SK-N-DZ (cell line): ENCODE measurements around the genes CORO7 and ROGDI.

DNA sequence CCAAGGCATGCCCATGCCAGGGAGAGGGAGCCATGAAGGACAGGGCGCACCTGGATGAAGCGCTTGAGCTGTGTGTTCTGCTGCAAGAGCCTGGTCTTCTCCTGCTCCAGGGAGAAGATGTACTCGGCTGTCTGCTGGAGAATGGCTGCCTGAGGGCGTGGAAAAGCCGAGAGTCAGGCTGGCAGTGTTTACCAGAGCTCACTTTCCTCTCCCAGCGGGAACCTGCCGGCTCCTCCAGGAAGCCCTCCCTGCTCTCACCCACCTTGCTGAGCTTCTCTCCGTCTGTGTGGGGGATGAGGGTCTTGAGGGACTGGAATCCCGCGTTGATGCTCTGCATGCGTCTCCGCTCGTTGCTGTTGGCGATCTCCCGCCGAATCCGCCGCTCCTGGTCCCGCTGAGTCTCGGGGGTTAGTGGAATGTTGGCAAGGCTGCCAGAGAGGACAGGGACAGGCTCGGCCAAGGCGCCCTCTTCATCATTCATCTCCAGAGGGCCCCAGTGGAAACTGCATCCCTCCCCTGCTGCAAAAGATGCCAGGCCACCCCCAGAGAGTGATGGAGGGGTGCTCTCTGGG lies 10.5 kb downstream of the TFAP4 start:
RAMPAGE:
- cytosol, long total RNA, result no peak
- nucleus, long total RNA, result no peak

DNA sequence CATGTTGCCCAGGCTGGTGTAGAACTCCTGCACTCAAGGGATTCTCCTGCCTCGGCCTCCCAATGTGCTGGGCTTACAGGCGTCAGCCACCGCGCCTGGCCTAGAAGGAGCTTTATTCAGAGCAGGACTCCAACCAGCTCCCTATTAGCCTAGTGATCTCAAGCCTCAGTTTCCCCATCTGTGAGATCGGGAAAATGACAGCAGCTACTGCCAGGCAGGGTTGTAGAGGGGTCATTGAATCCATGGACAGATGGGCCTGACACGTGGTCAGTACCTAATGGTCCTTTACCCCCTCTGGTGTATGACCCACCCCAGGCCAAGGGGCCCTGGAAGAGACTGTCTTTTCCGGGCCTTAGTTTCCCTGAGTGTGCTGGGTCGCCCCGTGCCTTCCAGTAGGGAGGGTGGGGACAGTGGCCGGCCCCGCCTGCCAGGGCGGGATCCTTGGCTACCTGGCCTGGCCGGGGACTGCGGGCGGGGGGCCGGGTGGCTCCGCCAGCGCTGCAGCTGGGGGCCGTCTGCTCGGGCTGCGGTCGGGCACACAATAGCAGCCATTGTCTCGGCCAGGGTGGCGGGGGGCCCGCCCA lies 11.3 kb downstream of the GLIS2 start:
RAMPAGE:
- cytosol, long total RNA, result no peak
- nucleus, long total RNA, result no peak

RAMPAGE:
- cytosol, long total RNA, result no peak
- nucleus, long total RNA, result no peak
These were observed 10.1 kb downstream of the PAM16 start for GRCh38 chr16:4340824-4341624.

RAMPAGE:
- cytosol, long total RNA, result no peak
- nucleus, long total RNA, result no peak
These were observed 2.9 kb upstream of the PAM16 start for GRCh38 chr16:4354040-4354439.

DNA sequence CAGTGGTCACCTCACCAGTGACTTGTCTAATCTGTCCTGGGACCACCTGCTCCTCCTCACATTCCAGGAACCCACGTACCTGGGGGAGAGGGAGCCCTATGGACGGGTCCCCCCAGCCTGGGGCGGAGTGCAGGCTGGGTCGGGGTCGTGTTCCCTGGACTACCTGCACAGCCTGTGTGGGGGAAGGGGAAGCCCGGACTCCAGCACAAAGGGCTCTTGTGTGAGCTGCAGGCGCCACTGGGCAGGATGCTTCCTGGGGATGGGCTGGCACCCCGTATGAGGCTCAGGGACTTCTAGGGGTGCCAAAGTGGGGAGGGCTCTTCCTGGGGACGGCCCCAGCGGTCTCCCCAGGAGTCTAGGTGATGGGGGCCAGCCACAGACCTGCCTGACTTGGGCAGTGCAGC lies 7.4 kb downstream of the VASN start:
RAMPAGE:
- cytosol, long total RNA, result no peak
- nucleus, long total RNA, result no peak

RAMPAGE:
- cytosol, long total RNA, result no peak
- nucleus, long total RNA, result no peak
These were observed at the start of gene CORO7 for GRCh38 chr16:4416064-4416752. CORO7 (minus strand) TSS chr16:4416596.

RAMPAGE:
- cytosol, long total RNA, result no peak
- nucleus, long total RNA, result no peak
These were observed 478 bp upstream of the CORO7 start for GRCh38 chr16:4416753-4417395.

DNA sequence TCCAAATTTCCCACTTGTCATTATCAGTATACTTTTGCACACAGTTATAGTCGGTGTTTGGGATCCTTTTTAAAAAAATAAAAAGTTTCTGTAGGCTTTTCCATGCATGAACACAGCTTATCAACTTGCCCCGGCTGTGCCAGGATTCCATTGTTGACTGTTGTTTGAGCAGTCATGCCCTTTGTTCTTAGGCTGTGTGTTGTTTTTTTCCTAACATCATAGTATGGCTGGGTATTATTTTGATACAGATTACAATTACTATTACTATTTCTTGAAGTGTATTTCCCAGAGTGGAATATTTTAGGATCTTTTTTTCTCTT lies 25.0 kb downstream of the HMOX2 start:
RAMPAGE:
- cytosol, long total RNA, result no peak
- nucleus, long total RNA, result no peak

DNA sequence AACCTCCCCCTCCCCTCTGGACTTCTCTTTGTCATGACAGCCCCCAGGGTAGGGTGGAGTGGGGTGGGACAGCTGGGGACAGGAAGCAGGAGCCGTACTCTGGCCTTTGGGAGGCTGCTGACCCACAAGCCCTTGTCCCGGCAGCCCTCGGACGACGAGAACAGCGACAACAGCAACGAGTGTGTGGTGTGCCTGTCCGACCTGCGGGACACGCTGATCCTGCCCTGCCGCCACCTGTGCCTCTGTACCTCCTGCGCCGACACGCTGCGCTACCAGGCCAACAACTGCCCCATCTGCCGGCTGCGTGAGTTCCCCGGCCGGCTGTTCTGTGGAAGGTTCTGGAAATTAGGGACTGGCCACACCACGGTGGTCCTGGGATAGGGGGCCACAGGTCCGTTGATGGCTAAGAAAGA lies 20.0 kb upstream of the NUDT16L1 start:
RAMPAGE:
- cytosol, long total RNA, result no peak
- nucleus, long total RNA, result no peak

GRCh38 chr16:4677891-4678641 lies 15.3 kb upstream of the NUDT16L1 start:
RAMPAGE:
- cytosol, long total RNA, result no peak
- nucleus, long total RNA, result no peak

DNA sequence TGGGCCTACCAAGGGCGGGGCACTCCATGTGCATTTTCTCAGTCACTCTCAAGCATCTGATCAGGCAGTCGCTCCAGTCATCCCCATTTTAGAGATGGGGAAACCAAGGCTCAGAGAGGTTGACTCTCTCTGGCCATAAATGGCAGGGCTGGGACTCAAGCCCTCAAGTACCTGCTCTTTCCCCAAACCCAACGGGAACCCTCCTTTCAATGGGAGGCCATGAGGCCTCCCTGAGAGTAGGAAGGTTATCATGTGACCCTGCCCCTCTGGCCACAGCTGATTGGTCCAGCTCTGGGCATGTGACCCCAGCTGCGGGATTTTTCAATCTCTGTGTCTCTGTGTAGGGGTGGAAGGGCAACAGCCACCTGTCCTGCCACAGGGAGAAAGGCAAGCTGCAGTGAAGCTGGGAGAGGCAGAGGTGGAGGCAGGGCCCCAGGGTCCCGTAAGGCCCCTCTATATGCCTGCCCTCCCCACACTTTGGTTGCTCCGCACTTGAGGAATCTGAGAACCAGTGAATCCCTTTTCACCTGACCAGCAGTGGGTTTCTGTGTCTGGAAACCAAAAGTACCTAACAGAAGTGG lies 10.8 kb downstream of the DNAAF8 start:
RAMPAGE:
- cytosol, long total RNA, result no peak
- nucleus, long total RNA, result no peak

DNA sequence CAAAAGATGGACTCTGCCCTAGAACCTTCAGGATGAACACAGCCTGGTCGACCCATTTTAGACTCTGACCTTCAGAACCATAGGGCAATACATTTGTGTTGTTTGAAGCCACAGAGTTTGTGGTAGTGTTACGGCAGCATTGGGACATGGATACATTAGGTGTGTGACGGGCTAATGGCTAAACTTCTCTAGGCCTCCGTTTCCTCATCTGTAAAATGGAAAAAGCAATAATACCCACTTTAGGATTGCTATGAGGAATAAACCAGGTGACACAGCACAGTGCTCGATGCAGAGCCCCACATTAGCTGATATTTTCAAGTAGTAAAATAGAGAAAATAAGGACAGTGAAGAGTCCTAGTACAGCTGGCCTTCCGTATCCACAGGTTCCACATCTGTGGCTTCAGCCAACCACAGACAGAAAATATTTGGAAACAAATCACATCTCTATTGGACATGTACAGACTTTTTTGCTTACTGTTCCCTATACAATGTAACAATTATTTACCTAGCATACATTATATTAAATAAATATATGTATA lies 1.9 kb upstream of the SMIM22 start:
RAMPAGE:
- cytosol, long total RNA, result no peak
- nucleus, long total RNA, result no peak

DNA sequence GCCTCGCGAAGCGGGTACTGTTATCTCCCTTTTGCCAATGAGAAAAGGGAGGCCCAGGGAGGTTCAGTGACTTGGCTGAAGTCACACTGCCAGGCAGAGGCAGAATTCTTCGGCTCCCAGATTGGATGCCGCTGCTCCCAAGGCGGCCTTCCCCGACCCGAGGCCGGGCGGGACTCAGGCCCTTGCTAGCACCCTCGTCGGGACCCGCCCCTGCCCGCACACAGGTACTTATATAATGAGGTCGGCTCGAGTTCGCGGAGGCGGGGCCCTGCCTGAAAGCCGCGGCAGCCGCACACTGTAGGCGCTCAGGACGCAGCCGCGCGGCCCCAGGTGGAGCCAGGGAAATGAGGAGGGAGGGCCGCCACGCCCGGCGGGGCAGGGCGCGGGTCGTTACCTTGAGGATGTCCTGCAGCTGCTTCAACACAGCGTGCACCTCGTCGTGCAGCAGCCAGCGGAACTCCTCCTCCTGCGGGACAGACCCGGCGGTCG lies 401 bp downstream of the ROGDI start:
RAMPAGE:
- cytosol, long total RNA, result no peak
- nucleus, long total RNA, result no peak

DNA sequence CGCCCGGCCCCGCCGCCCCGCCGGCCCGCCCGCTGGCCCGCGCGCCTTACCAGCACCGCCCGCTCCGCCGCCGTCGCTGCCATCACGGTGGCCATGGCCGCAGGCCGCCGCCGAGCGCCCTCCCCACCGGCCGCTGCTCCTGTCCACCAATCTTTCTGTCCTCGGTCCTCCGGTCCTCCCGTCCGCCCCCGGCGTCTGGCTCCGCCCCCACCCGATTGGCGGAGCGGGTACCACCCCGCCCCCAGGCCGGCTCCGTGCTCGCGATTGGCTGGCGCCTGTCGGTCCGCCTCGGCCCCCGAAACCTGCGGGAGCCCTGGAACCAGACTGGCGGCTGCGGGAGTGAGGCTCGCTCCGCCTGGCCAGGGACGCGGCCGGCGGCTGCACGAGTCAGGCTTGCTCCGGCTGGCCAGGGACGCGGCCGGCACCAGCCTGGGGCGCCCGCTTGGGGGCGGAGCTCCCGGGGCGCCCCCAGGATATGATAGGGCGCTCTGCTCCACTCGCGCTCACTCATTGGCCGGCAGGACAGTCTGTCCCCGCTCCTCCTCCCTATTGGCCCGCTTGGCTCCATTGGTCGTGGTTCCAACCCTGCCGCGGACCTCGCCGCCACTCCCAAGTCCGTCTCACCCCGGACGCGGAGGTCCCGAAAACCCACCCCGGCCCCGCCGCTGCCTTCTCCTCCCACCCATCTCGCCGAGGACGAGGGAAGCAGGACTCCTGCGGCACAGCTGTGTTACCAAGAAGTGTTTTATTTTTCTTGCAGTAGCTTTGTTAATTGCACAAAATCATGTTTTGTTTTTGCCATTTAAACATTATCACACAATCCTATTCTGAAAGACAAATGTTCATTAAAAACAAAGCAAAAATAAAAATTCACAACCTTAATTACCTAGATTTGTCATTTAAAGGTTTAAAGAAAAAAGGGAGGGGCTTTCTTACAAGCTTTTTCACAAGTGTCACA lies at the start of gene ROGDI:
Gene ROGDI (minus strand): TSS at position 157 of the 958 bp plus-strand sequence.
RAMPAGE:
- cytosol, long total RNA, result no peak
- nucleus, long total RNA, result no peak

GRCh38 chr16:5098412-5098856 lies 839 bp upstream of the EEF2KMT start:
RAMPAGE:
- cytosol, long total RNA, result no peak
- nucleus, long total RNA, result no peak

DNA sequence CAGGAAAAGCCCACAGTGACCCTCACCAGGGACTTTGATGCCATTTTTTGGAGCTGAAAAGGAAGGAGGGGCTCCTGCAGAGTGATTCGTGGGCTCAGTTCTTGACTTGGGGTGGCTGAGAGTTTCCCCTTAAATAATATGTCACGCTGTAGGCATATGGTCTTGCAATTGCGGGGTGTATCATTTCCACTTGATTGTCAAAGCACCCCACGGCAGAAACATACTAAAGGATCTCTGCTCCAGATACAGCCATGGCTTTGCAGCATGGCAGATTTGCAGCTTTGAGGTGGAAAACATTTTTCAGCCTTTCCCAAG lies 1238.4 kb downstream of the TMEM114 start:
RAMPAGE:
- cytosol, long total RNA, result no peak
- nucleus, long total RNA, result no peak

GRCh38 chr16:8632453-8633457 lies 11.3 kb downstream of the METTL22 start:
RAMPAGE:
- cytosol, long total RNA, result no peak
- nucleus, long total RNA, result no peak

DNA sequence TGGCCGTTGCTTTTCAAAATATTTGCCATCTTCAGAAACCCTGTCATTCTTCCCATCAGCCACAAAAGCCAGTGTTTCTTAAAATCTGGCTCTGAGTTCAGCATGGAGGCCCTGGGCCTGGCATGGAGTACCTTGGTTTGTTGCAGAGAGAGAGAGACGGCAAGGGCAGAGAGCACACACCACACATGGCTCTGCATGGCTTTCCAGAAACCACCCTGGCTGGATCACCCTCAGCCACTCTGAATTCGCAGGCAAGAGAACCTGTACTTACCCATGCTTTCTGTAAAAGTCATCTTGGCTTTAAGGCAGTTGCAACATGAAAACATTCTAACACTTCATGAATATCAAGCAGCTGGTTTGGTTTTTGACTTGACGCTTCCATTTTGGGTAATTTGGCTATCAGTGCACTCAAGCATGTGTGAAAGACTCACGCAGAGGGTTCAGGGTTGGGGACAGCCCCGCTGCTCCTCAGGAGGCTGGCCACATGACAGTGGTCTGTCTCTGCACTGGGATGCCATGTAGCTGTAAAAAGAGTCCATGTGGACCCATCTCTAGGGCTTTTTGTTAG lies 21.2 kb downstream of the PMM2 start:
RAMPAGE:
- cytosol, long total RNA, result no peak
- nucleus, long total RNA, result no peak

DNA sequence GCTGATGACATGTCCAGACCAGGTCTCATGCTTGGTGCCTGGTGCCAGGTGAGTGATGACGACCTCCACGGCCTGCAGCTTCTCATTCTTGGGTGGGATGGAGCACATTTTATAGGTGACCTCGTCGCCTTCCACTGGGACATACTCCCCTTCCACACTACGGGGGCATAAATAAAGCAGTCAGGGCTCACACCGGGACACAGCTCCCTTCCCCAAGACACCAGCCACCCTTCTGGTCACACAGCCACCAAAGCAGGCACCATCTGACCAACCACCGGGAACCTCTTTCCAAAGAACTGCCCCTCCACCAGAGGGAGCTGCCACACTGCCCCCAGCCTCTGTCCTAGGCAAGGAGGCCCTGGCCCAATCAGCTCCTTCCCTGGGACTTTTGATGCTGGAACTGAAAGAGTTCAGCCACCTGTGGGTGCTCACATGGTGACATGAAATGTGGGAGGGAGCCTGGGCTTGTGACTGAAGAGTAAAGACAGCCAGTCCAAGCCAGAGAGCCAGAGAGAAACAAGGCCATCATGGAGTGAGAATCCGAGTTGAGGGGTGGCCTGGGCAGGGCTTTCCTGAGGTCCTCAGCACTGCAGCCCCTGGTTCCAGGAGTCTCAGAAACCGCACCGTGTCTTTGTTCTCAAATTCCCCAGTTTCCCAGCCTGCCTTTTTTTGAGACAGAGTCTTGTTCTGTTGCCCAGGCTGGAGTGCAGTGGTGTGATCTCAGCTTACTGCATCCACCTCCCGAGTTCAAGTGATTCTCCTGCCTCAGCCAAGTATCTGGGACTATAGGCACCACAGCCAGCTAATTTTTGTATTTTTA lies 13.4 kb downstream of the CARHSP1 start:
RAMPAGE:
- cytosol, long total RNA, result no peak
- nucleus, long total RNA, result no peak

DNA sequence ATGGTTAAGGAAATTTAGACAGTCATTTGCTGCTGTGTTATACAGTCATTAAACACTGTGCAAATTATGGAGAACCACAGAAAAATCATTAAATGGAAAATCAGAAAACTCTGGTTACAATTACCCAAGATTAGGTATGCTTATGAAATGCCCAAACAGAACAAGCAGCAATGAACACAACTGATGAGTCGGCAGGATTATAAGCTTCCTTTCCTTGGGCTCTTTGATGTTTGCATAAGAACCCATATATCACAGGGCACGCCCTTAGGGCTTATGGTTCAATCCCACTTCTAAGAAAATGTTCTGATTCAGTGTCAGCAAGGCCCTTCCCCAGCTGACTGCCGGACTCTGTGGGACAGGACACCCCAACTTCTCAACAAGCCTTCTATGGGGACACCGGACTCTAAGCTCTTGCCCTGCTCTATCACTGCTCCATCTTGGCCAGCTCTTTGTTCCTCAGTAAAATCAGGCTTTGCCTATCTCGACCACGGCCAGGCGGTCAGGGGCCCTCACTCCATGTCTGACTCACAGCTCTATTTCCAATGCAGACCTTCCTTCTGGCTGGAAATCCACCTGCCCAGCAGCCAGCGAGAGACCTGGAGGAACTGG lies 26.7 kb downstream of the LITAFD start:
RAMPAGE:
- cytosol, long total RNA, result no peak
- nucleus, long total RNA, result no peak